Left ventricle myocardium (tissue), 1 donor: Measurements from ENCODE around the genes SFXN5 and NOTO.

GRCh38 chr2:72895561-72896326 lies 8.5 kb downstream of the SPR start:
- PRO-cap, result no peak

DNA sequence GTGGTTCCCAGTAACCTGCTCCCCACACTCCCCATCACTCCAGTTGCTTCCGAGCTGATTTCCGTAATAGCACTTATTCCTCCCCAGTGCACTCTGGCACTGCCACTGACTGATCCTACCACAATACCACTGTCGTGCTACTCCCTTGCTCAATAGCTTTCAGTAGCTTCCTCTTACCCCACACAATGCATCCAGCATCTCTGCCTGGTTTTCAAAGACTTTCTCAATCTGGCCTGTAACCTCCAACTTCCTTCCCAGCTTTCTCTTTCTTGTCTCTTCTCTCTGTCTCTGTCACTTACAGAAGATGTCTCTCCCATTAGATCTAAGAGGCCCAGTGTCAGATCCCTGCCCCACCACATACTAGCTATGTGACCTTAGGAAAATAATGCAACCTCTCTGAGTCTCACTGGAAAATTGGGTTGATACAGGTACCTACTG lies 36.8 kb downstream of the SFXN5 start:
- PRO-cap, result no peak

GRCh38 chr2:73071579-73072070 lies at the start of gene SFXN5:
SFXN5 (minus strand) TSS chr2:73071712.
- PRO-cap, result bidirectional peak, plus-strand start at chr2:73071855, minus-strand start at chr2:73071712

GRCh38 chr2:73084213-73084874 lies 12.8 kb upstream of the SFXN5 start:
- PRO-cap, result no peak

- PRO-cap, result no peak
These were observed 2.0 kb downstream of the RAB11FIP5 start for GRCh38 chr2:73110637-73111334.

DNA sequence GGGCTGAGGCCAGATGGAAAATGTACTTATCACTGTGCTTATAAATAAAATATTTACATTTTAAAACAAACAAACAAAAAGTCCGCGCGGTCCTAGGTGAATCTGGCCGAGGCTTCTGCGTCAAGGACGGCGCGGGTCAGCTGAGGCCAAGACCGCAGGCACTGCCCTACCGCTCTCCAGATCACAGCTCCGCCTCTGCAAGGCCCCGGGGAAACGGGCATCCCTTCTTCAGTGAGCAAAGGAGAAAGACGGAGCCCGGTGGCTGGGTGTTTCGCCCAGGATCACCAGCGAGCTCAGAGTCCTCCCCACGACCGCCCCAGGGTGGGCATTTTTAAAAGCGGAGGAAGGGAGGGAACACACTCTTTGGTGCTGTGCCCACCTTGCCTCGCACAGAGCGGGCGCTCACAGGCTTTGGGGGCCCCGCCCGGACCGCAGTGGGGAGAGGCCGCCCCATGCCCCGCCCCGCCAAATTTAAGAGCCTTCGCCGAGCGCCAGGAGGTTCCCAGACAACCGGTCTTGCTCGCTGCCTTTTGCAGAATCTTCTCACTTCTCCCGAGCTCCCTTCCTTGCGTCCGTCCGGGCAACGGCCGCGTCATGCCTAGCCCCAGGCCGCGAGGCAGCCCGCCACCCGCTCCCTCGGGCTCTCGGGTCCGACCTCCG lies at the start of gene NOTO:
NOTO (plus strand) TSS at position 502 of the 660 bp plus-strand sequence.
- PRO-cap, result no peak

DNA sequence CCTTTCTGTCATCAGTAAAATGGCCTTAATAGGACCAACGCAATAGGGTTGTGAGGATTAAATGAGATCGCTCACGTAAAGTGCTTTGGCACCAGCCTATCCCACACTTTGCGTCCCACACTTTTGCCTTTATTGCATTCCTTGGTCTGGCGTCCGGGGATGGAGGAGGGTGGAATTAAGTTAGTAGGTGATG lies 310 bp upstream of the CCT7 start:
- PRO-cap, result no peak

DNA sequence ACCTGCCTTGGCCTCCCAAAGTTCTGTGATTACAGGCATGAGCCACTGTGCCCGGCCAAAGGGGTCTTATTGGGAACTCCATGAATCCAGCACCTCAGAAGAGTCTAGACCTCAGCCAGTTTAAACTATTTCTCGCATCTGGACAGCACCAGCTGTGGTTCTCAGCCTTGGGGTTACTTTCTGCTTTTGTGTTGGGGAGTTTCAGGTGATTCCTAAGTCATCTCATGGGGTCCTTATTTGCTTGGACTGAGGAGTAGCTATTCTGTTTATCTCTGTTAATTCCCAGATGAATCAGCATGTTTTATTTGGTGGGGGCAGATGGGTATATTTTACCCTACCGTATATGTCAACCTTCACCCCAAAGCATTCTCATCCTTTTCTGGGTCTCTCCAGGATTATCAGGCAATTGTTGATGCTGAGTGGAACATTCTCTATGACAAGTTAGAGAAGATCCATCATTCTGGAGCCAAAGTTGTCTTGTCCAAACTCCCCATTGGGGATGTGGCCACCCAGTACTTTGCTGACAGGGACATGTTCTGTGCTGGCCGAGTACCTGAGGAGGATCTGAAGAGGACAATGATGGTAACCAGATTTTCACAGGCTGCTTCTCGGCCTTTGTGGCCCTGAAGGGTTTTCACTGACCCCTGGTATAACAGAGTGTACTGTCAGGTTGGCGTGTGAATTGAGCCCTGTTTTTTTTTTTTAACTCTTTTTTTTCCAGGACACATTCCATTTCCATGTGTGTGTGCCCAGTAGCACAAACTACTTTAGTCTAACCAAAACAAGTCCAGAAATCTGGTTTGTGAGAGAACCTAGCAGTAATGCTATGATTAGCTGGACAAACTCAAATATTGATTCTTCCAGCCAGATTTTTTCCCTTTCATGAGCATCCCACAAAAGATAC lies 14.7 kb downstream of the CCT7 start:
- PRO-cap, result no peak

DNA sequence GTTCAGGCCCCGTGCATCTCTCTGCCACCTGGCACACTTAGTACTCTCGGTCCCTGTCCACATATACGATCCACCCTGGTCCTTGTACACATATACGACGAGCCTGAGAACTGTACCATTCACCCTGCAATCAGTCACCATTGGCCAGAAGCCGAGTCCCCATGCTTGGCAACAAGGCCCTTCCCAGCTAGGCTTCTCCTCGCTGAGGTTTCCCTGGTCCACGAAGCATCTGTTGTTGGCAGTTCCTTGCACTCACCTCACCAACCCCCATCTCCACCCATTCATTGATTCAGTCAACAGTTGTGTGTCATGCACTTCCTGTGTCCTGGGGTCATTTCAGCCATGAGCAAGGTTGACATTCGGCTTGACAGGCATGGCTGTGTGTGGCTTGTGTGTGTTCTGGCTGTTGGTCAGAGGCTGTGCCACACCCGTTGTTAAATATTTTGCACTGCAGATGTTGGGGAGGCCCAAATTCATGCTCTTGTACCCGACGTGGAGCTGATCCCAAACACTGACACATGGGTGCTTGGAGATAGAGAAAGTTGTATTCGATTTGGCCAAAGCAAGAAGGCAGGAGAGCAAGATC lies 489 bp upstream of the NAT8 start:
- PRO-cap, result no peak

DNA sequence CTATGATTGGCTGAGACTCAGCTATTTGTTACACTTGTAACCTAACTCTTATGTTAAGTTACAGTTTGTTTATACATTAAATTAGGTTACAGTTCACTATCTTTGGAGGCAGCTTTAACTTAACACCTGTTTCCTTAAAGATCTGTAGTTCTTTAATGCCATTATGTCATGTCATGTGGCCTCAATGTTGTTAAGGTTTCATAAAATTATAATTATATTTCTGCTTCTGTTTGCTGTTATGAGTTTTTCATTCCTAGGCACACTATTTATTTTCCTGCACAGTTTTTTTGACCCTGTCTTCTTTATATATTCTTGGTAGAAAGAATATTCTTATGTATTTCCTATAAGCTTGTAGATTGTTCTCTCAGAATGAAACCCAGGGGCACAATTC lies 4.4 kb downstream of the STAMBP start:
- PRO-cap, result no peak

- PRO-cap, result no peak
These were observed 4.4 kb downstream of the ACTG2 start for GRCh38 chr2:73897051-73897730.

- PRO-cap, result no peak
These were observed 16.0 kb downstream of the ACTG2 start for GRCh38 chr2:73908931-73909130.

- PRO-cap, result no peak
These were observed 6.9 kb upstream of the DGUOK start for GRCh38 chr2:73919789-73920093.

GRCh38 chr2:73925755-73926553 lies 726 bp upstream of the DGUOK start:
- PRO-cap, result no peak

DNA sequence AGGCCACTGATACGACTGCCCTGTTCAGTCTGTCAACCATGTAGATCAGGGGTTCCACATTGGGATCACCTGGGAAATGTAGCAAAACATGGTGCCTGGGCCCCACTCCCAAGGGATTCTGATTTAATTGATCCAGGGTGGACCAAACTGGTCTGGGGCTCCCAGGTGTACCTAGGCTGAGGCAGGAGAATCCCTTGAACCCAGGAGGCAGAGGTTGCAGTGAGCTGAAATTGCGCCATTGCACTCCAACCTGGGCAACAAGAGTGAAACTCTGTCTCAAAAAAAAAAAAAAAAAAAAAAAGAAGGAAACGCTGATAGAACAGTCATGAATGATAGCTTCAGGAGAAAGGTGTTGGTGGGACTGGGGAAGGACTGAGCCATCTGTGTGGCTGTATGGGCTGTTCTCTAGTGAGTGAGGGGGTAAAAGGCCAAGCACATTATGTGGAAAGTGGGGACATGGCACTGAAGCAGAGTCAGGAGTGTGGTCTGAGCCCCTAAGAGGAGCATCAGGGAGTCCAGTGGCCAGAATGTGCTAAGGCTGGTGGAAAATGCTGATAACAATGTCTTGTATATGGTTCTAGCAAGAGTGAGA lies 6.9 kb downstream of the TET3 start:
- PRO-cap, result no peak

DNA sequence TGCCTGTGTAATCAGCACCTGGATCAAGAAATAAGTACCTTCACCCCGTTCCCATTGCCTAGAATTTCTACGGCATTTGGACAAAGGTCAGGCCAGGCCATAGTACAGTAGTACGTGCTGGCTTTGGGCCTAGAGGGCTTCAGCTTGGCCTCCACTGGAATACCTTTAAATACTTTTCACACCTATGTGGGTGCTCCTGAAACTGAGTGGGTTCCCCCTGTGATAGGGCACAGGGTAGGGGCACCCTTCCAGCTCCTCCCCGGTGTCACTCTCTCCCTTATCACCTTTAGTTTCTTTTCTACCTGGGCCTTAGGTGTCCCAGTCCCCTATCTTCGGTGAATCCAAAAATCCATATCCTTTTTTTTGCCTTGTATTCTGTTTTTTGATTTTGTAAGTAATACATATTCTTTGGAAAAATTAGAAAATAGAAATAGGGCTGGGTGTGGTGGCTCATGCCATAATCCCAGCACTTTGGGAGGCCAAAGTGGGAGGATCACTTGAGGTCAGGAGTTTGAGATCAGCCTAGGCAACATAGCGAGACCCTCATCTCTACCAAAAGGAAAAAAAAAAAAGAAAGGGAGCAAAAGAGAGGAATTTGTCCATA lies 26.7 kb downstream of the TET3 start:
- PRO-cap, result no peak

- PRO-cap, result no peak
These were observed 61.9 kb downstream of the TET3 start for GRCh38 chr2:74046474-74047130.

DNA sequence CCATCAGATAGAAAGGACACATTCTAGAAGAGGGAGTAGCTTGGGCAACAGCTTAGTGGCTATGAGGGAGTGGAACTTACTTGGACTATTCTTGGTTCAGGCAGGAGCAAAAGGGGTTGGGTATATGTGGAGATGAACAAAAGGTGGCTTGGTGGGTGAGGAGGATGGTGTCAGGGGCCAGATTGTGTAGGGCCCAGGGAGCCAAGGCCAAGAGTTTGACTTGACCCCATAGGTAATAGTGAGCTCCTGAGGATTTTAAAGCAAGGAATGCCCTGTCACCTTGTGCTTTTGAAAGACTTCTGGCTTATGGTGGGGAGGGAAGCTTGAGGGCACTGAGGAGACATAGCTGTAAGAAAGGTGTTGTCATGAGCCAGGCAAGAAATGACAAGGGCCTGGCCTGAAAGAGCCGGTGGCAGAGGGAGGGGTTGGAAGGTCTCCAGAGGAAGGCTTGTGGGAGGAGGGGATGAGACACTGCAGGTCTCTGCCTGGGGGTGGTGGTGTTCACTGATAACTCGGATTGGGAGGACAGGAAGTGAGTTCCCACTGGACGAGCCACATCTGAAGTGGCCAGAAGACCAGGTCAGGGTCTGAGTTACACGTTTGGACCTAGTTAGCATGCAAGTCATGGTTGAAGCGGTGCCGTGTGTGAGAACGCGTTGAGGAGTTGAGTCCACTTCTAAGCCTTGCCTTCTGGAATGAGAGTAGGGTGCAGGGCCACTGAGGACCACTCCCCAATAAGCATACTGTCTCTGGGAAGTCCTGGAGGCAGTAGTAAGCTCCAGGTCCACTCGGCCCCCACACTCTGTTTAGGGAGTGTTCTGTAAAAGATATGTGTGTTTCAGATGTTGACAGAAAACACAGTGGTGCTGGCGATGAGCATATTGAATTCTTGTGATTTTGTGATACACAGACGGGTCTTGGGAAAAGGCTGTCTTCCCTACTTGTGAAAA lies 64.3 kb downstream of the TET3 start:
- PRO-cap, result no peak

- PRO-cap, result no peak
These were observed 17.5 kb downstream of the BOLA3 start for GRCh38 chr2:74130179-74130686.

GRCh38 chr2:74421929-74422523 lies 496 bp downstream of the WDR54 start:
- PRO-cap, result bidirectional peak, plus-strand start at chr2:74422217, minus-strand start at chr2:74422111